ENCODE measurements around the genes RINL, FBXO27, PAK4, SYCN and LRFN1.

DNA sequence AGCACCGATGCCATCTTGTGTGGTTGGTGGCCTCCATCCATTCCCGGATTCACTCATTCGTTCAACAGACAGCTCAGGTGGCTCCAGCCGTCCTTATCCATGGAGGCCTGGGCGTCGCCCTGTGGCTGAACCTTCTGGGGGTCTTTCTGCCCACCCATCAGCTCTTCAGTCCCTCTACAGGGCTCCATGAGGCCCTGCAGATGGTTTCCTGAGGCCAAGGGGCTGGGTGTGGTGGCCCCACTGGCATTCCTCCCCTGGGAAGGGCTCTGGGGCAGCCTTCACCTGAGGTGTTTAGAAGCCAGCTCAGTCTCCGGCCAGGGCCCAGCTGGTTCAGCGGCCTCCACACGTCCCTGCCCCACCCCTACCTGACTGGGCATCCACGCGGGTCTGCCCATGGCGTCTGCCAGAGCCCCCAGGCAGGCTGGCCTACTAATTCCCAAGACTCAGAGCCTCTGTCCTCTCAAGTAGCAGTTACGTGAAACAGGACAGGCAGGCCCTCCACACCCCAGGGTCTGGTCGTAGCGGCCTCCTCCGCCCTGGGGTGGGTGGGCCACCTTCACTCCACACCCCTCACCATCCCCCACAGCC, 24.6 kb downstream of the CAPN12 start:
- PRO-cap = no peak

GRCh38 chr19:38727811-38728807, 16.2 kb downstream of the CAPN12 start:
- PRO-cap = no peak

DNA sequence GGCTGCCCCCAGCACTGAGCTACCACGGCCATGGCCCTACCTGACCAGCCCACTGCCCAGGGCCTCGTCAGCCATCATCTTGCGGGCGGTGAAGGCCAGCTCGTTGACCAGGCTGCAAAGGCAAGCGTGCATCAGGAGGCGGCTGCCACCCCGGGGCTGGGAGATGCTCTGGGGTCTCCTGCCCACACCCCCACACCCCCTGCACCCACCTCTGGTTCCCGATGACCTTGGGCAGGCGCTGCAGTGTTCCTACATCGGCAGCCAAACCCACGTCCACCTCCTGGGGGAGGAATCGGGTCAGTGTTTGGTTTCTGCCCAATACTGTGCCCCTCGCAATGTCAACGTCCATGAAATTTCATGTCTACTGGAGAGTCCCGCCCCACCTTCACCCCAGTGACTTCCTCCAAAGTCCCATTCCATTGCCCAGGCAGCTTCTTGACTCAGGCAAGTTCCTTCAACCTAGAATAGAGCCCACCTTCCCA, 3.5 kb upstream of the LGALS4 start:
- PRO-cap = no peak

DNA sequence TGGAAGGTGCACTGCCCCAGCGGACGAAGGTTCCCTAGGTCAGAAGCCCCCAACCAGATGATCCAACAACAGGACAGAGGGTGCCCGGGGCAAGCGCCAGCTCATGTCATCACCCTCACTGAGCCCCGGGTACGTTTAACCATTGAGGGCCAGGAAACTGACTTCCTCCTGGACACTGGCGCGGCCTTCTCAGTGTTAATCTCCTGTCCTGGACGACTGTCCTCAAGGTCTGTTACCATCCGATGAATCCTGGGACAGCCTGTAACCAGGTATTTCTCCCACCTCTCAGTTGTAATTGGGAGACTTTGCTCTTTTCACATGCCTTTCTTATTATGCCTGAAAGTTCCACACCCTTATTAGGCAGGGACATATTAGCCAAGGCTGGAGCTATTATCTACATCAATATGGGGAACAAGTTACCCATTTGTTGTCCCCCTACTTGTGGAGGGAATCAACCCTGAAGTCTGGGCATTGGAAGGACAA, 5.7 kb downstream of the ECH1 start:
- PRO-cap = unidirectional peak, minus-strand start at position 248 of the sequence

DNA sequence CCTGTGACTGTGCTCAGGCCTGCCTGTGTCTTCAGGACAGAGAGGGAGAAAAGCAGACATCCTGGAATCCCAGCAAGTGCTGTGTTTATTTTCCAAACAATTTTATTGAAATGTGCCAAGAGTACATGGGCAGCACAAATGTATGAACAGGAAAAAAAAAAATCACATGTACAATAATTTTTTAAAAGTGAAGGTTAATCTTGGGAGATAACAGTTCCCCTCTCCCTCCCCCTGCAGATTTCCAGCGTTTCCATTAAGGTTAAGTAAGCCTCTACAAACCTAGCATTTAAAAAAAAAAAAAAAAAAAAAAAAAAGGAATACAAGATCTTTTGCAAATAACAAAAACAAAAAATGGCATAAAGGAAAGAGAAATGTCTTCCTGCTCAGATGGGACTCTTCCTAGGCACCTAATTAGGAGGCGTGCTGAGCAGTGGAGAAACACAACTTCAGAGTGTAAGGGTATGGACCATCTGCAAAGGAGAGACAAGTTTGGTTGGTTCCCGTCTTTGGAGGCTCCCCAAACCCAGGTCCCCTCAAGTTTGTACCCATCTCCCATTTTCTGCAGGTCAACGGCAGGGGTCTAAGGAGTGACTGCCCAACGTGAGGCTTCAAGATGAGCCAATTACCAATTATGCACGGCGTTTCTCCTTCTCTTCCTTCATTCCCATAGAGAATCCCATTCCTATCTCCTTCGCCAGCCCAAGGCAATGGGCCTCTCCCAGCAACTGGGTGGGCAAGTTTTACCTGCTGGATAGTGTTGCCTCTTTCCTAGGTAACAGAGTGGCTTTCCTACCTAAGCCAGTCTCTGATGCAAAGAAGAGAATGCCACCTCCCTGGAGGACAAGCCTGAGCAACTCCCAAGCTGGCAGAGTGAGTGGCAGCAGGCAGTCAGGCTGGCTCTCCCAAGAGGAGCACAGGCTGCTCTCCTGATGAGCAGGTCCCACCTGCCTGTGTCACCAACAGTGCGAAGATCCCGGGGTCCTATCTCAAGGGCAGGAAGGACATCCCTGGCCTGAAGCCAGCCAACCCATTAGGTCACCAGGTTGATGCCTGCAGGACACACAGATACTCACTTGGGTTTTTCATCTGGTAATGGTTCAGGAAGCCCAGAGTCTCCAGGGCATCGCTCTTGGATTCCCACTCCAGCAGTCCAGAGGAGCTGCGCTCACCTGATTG, 5.1 kb upstream of the ECH1 start:
- PRO-cap = no peak

GRCh38 chr19:38843197-38843851, 6.5 kb downstream of the HNRNPL start:
- PRO-cap = no peak

- PRO-cap = unidirectional peak, plus-strand start at chr19:38878137; unidirectional peak, plus-strand start at chr19:38878206; bidirectional peak, plus-strand start at chr19:38878359, minus-strand start at chr19:38878243
Observed at GRCh38 chr19:38877642-38878541, at the start of gene RINL. Gene RINL, minus strand, starts transcription at chr19:38878275.

DNA sequence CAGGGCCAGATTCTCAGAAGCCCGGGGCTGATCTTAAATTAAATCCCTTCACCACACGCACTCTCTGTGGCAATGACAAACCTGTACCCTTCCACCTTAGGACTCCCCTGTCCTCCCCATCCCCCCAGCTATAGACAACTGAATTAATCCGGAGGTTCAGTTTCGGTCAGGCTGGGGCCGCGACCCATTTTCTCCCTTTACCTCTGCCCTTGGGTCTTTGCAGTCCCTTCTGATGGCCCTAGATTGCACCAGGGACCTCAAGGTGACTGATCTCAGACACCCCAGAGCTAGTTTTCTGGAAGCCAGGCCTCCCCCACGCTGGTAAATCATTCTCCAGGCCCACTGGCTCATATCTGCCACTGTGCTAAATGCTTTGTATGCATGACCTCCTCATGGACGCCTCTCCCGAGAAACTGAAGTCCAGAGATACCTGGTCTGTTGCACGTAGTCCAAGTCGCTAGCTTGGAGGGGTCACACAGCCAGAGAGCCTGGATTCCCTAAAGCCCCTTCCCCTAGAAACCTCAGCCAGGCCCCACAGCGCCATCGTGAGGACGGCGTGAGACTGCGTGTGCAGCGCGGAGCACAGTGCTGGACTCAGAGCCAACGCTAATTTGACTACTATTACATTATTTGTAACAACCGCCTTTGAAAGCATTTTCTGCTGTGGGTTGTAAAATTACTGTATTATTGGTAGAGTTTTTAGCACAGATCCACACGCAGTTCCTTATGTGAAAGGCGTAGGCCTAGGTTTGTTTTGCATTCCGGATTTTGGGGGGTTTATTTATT, 872 bp upstream of the FBXO17 start:
- PRO-cap = unidirectional peak, minus-strand start at position 297 of the sequence

DNA sequence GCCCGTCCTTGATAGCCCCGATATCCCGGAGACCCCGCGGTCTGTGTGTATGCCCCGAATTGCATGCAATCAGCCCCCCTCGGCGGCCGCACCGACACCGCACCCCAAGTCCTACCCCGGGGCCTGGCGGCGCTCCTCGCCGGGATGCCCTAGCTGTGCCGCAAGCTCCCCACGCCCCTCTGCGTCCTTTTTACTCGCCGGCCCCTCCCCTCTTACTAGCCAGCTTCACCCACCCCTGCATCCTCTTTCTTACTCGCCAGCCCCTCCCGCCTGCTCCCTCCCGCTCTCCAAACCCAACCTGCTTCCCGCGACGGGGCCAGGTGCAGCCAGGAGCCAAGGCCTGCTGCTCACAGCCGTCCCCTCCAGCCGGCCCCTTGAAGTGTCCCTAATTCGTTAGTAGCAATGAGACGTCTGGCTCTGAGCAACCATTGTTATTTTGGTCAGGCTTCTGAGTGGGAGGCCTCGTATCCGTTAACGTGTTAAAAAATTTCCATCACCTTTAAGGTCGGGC, at the start of gene FBXO27:
Gene FBXO27, minus strand, starts transcription at position 162 of the 511 bp plus-strand sequence.
- PRO-cap = no peak

DNA sequence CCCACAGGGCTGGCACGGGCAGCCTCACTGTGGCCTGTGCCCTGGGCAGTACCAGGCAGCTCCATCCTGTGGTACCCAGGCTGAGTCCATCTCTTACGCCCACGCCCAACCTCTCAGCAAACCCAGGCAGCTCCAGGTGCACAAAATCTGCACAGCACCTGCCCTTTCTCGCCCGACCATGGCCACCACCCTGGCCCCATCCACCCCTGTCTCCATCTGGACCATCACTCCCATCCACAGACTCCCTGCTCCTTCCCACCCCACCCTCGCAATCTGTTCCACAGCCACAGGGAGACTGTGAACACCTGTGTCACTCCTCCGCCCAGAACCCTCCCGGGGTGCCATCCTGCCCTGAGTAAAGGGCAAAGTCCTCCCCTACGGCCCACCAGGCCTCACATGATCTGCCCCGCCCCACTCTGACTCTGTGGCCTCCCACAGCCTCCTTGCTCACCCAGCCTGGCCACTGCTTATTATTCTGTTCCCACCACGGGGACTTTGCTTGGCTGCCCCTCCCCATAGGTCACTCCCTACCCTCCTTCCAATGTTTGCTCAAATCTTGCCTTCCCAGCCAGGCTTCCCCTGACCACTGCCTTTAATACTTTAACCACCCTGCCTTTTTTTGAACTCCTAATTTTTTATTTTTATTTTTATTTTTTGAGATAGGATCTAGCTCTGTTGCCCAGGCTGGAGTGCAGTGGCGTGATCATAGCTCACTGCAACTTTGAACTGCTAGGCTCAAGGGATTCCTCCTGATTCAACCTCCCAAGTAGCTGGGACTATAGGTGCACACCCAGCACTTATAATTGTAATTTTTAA, 21.4 kb upstream of the FBXO27 start:
- PRO-cap = no peak

GRCh38 chr19:39125337-39126518, at the start of gene PAK4:
Gene PAK4, plus strand, starts transcription at chr19:39125786.
- PRO-cap = unidirectional peak, plus-strand start at chr19:39125786

DNA sequence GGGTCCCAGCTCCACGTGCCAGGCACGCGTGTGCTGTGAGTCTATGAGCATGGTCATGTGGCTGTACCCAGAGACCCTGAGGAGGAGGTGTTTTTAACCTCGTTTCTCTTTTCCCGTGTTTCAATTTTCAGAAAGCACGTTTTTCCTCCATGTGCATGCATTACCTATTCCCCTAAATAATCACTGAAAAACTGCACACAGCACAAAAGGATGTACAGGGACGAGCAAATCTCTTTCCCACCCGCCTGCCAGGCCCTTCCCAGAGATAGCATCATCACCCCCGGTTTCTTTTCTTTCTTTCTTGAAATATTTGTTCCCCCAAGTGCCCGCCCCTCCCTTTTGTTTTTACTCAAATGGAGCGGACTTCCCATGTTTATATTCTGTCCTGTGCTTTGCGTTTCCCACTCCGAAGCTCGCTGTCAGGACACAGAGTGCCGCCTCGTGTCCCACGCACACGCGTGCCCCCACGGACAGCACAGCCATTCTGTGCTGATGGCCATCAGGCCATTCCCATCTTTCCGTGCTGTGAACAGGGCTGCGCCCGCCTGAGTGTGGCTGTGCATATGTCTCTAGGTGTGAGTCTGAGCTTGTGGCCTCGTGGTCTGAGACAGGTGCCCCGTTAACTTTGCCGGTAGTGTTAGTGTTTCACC, 6.6 kb downstream of the PAK4 start:
- PRO-cap = no peak

GRCh38 chr19:39133543-39134116, 8.0 kb downstream of the PAK4 start:
- PRO-cap = bidirectional peak, plus-strand start at chr19:39133859, minus-strand start at chr19:39133764

GRCh38 chr19:39160489-39161275, 35.1 kb downstream of the PAK4 start:
- PRO-cap = no peak

GRCh38 chr19:39198022-39198376, 1.2 kb downstream of the NCCRP1 start:
- PRO-cap = no peak

- PRO-cap = no peak
Observed at GRCh38 chr19:39203770-39204477, at the start of gene SYCN. Gene SYCN, minus strand, starts transcription at chr19:39204263.

- PRO-cap = no peak
Observed at GRCh38 chr19:39237759-39238265, 7.0 kb downstream of the IFNL3 start.

DNA sequence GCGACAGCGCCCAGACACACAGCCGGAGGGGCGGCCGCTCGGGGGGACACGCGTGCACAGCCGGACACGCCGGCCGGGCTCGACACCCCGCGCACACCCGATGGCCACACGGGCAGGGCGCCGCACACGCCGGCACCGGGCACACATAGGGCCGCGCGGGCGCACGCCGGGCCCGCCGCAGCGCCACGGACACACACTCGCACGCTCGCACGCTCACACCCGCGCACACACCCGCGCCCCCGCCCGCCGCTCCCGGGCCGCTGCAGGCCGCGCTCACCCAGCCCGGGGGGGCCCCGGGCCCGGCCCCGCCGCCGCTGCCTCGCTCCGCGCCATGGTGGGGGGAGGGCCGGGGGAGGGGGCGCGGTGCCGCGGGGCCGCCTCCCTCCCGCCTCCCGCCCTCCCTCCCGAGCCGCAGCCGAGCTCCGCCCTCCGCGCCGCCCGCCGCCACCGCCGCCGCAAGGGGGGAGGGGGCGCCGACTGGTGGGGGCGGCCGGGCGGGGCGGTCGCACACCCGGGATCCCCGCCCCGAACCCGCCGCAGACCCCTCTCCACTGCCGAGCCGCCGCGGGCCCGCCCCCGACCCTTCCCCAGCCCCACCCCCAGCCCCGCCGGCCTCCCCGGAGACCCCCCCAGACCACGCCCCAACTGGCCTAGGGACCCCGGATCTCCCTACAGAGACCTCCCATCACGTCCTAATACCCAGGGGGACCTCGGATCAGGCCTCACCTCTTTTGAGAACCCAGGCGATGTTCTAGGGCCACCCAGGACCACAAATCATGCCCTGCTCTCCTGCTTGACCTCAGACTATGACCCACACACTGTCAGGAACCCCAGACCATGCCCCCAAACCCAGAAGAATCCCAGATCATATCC, at the start of gene LRFN1:
Gene LRFN1, minus strand, starts transcription at position 348 of the 873 bp plus-strand sequence.
- PRO-cap = bidirectional peak, plus-strand start at position 473 of the sequence, minus-strand start at position 262 of the sequence

- PRO-cap = no peak
Observed at GRCh38 chr19:39352512-39353034, 10.4 kb downstream of the SAMD4B start.

- PRO-cap = bidirectional peak, plus-strand start at chr19:39398522, minus-strand start at chr19:39398399; bidirectional peak, plus-strand start at chr19:39398797, minus-strand start at chr19:39398663
Observed at GRCh38 chr19:39398221-39399436, 7.5 kb downstream of the MED29 start.

Data from duodenum (tissue), 1 donor.